Measurements from ENCODE around the genes WDR13, GAGE13, GAGE12H, USP27X, CCNB3 and BMP15.

- PRO-cap, 2 experiments, result peak in 2 of 2 experiments; most common plus-strand start chrX:48597802 (in 2); most common minus-strand start chrX:48597342 (in 1)
Observed at GRCh38 chrX:48597278-48598425, at the start of gene WDR13. Gene WDR13 (plus strand): TSS chrX:48597492.

DNA sequence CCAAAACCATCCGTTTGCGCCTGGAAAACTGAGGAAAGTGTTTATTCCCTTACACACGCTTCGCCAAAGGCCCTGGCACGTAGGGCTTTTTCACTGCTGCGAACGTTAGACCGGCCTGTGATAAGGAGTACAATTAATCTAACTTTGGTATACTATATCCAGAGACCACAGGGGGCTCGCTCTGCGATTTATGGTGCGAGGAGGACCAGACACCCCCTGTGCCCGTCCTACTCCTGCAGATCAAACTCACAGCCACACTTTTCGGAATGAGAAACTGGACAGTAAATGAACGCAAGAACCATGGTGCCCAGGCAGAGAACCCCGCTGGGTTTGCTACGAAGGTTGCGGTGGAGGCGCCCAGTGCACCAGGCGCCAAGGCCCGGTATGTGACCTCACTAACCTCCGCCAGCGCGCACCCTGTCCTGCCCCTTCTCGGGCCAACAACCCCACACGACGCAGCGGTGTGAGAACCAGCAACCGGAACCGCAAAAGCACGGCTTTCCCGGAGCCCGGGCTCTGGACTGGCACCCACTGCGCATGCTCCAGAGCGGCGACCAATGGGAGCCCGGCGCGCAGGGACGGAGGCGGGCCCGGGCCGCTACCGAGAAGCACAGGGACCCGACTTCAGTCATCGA is 7.6 kb upstream of the WAS start:
- PRO-cap, 2 experiments, result peak in 2 of 2 experiments; most common minus-strand start position 485 of the sequence (in 2)

GRCh38 chrX:48695324-48695861 is 1.1 kb upstream of the SUV39H1 start:
- PRO-cap, 2 experiments, result no peak in any of the 2 experiments

DNA sequence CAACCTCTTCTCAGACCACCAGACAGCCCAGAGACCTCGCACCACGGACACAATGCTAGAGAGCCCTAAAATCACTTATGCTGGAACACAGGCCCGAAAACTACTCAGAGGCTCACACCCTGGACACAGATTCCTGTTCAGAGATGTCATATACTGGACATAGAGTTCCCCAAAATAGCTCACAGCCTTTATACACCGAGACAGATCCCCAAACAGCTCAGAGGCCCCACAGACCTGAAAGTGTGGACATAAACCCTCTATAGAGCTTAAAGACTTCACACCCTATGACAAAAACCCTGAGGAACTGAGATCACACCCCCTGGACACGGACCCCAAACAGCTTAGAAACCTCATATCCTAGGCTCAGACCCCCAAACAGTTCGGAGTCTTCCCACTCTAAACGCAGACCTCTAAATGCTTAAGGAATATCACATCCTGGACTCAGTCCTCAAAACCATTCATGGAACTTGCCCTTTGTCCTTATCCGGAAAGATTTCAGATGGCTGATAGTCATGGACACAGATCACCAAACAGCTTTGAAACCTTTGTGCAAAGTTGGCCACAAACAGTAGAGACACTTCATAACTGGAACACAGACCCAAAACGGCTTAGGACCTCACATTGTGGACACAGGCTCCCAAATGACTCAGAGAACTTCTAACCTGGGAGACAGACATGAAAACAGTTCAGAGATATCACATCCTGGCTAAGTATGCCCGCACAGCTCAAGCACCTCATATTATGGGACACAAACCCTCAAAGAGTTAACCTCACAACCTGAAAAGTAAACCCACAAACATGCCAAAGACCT is 15.3 kb downstream of the SUV39H1 start:
- PRO-cap, 2 experiments, result no peak in any of the 2 experiments

DNA sequence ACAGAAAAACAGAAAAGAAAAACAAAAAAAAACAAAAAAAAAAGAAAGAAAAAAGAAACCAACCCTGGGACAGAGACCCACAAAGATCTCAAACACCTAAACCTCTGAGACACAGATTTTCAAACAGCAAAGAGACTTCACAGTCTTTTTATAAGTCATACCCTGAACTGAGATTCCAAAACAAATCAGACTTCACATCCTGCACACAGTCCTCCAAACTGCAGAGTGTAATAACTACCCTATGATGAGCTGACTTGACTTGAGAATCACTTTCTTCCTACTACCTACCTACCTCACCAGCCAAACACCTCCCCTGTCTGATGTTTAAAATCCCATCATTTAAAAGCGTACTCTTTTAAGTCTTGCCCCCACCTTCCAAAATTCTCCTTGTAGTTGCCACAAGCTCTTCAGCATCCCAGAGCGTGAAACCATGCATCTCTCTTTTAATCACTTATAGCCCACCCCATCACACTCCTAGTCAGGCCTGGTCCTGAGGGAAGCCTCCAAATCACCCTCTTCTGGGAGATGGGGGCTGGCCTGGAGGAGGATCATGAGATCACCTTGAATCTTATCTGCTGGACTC is 25.2 kb upstream of the GLOD5 start:
- PRO-cap, 2 experiments, result no peak in any of the 2 experiments

GRCh38 chrX:48787469-48788497 is 1.4 kb downstream of the GATA1 start:
- PRO-cap, 2 experiments, result no peak in any of the 2 experiments

DNA sequence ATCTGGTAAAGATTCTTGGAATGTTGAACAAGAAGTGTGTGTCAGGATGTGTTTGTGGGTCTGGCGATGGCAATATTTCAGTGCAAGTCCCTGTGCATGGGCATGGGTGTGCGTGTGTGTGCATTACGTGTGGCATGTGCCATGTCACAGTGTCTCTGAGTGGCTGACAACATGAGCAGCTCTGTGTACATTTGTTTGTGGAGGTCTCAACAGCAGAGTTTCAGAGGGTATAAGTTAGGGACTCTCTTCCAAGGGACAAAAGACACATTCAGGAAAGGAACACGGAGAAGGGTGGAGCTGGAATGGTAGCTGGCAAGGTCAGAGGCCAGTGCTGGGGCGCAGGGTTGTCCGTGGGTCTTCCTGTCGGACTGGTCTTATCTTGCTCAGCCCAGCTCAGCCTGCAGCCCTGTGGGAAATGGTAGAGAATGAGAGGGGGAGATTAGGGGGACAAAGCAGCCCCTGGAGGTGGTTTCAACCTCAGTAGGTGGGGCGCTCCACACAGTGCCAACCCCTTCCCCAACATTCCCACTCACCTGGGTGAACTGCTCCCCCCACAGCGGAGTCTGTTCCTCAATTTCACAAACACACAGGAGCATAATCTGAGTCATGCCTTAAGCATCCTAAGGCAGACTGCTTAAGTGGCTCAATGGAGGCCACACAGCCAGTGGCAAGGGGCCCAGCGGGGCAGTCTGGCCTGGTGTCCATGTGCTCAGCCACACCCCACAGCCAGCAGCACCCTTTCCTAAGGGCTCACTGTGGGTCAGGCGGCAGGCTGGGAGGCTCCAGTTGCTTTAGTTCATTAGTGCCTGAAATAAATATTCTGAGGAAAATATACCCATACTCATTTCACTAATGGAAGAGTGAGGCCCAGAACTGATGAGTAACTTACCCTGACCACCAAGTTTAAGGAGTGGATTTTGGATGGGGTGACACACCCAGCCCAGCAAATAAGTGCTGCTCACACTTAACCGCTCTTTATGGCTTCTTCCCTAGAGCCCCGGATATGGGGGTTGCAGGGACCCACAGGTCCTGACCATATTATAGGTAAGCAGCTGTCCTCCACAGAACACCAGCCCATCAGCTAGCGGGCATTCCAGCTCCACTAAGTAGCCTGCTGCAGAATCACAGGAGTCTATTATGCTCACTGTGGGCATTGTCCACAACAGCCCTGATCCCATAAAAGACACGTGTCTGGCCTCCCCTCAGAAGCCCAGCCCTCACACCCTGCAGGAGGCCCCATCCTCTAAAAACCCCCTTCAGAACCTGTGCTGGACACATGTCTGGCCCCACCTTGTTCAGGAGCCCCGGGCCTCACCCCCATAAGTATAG is 6.7 kb upstream of the HDAC6 start:
- PRO-cap, 2 experiments, result no peak in any of the 2 experiments

DNA sequence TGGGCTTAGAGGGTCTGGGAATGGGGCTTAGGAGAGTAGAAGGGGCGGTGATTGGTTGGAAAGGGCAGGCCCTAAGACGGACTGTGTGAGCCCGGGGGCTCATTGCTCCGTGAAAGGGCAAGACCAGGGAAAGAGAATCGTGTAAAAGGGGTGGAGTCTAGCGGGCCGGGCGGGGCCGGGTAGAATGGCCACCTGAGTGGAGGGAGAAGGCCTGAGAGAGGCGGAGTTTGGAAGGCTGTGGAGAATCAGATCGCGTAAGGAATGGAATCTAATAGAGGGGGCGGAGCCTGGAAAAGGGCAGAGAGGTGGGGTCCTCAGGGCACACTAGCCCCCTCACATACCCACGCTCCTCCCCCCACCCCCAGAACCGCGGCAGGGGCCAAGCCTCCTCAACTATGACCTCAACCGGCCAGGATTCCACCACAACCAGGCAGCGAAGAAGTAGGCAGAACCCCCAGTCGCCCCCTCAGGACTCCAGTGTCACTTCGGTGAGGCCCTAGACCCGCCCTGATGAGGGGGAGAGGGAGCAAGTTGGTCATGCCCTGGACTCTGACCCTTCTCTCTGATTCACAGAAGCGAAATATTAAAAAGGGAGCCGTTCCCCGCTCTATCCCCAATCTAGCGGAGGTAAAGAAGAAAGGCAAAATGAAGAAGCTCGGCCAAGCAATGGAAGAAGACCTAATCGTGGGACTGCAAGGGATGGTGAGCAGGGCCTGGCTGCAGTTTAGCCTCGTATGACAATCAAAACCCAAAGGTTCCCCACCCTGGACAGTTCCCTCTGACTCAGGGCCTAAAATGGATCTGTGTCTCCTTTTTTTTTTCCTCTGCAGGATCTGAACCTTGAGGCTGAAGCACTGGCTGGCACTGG is 665 bp downstream of the HDAC6 start:
- PRO-cap, 2 experiments, result peak in 1 of 2 experiments; most common plus-strand start position 217 of the sequence (in 1); most common minus-strand start position 104 of the sequence (in 1)

GRCh38 chrX:48831176-48831590 is 4.2 kb downstream of the PCSK1N start:
- PRO-cap, 2 experiments, result no peak in any of the 2 experiments

DNA sequence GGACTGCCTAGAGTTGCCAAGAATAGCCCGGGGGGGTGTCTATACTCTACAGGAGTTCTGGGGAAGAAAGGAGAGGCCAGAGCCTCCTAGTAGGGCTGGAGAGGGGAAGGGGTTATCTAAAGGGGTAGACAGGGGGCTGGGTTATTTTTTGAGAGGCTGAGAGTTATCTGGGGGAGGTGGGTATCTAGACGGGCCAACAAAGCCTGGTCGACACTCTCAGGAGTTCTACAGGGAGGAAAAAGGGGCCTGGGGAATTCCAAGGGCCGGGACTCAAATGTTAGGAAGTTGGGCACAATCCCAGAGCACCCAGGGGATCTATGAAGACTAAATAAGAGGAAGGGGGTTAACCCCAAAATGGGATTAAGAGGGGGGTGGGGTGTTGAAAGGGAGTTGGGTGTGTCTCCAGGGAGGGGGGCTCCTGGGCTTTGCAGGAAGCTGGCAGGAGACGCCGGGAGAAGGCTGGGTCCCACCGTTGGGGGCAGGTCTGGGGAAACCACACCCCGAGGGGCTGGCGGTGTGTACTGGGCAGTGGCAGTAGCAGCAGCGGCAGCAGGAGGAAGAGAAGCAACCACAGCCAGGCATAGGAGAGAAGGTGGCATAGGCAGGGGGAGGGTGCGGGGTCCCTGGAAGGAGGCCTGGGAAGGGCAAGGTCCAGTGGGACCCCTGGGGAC is 537 bp downstream of the KCND1 start:
- PRO-cap, 2 experiments, result no peak in any of the 2 experiments

DNA sequence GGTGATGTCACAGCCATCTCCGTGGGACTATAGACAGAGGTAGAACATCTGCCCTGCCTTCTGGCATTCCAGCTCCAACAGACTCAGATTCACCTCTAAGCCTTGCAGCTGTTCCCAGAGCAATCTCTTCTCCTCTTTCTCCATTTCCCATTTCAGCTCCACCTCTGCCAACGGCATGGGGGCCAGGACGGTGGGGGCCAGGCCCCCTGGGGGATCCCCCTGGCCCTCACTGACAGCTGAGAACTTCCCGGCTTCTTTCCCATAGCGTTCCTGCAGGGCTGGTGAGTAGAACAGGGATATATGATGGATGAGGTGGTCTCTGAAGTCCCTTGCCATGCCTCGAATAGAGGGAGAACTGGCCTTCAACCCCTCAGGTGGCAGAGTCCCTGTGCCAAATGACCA is 11.2 kb downstream of the GRIPAP1 start:
- PRO-cap, 2 experiments, result no peak in any of the 2 experiments

DNA sequence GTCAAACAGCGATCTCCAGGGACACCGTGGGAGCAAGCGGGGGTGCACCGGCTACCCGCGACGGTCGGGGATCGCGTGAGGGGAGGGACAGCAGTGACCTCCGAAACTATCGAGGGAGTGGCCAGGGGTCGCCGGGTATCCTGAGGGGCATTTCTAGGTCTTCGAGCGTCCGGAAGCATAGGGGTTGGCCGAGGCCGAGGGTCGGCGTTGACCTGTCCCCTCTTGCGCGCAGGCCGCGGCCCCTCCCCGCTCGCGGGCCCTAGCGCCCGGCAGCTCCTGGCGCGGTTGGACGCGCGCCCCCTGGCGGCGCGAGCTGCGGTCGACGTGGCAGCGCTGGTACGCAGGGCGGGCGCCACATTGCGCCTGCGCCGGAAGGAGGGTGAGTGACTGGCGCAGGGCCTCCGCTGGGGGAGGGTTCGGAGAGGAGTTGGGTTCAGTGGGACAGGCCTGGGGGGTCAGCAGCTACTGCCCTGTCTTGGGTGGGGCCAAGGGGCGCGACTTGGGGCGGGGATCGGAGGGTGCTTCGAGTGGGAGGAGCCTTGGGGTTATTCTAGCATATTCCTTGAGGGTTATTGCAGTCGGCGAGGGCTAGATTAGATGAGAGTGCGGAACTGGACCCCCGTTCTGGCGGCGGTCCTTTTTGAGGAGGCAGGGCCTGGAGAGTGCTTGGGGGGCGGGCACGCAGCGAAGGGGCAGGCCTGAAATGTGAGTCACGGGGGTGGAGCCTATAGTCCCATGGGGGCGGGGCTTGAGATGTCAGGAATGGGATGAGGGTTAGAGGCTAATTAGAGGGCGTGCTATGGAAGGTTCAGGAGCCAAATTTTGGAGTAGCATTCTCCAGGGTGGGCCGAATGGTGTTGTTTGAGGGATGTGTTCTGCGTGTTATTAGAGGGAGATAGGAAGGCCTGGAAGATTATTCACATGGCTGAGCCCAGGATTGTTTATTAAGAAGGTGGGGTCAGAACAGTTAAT is 1.3 kb downstream of the MAGIX start:
- PRO-cap, 2 experiments, result peak in 2 of 2 experiments; most common plus-strand start position 415 of the sequence (in 1); most common minus-strand start position 256 of the sequence (in 2)

- PRO-cap, 2 experiments, result no peak in any of the 2 experiments
Observed at GRCh38 chrX:49331344-49331694, at the start of gene GAGE13. Gene GAGE13 (plus strand): TSS chrX:49331582.

DNA sequence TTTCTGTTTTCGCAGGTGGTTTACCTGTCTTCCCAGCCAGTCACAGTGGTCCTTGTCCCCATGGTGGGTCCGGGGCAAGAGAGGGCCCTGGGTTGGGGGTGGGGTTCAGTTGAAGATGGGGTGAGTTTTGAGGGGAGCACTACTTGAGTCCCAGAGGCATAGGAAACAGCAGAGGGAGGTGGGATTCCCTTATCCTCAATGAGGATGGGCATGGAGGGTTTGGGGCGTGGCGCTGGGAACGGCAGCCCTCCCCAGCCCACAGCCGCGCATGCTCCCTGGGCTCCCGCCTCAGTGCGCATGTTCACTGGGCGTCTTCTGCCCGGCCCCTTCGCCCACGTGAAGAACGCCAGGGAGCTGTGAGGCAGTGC is at the start of gene GAGE12H:
TSS of gene GAGE12H (plus strand) at position 311 of the 368 bp plus-strand sequence.
- PRO-cap, 2 experiments, result no peak in any of the 2 experiments

GRCh38 chrX:49725232-49725876 is 29.6 kb upstream of the PAGE1 start:
- PRO-cap, 2 experiments, result no peak in any of the 2 experiments

DNA sequence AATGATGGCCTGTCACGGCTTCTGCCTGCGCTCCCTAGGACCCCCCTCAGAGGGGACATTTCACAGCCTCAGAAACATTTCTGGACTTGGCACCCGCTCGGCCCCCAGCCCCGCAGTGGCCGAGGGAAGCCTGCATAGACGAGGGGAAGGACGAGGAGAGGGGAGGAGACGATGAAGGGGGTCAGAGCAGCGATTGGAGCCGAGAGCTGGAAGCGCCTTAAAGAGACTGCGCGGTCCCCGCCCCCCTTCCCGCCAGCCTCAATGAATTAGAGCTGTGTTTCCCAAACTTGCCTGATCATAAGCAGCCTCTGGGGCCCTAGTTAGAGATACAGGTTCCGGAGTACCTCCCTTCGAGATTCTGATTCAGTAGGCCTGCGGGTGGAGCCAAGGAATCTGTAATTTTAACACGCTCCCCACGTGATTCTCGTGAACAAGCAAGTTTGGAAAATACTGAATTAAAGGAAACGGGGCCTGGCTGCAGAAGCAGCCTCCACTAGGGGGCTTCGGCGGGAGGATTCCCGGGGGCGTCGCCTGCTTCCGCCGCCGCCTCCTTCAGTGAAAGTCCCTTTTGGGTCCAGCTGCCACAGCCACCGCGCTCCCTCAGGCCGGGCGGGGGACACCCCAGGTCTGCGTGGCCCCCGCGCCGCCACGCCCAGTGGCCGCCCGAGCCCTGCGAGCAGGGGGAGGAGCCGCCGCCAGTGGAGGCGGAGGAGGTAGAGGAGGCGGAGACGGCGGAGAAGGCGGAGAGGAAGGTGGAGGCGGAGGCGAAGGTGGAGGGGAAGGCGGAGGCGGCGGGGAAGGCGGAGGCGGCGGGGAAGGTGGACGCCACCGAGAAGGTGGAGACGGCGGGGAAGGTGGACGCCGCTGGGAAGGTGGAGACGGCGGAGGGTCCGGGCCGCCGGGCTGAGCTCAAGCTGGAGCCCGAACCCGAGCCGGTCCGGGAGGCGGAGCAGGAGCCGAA is at the start of gene USP27X:
TSS of gene USP27X (plus strand) at position 685 of the 961 bp plus-strand sequence.
- PRO-cap, 2 experiments, result peak in 2 of 2 experiments; most common plus-strand start position 716 of the sequence (in 2); most common minus-strand start position 554 of the sequence (in 1)

DNA sequence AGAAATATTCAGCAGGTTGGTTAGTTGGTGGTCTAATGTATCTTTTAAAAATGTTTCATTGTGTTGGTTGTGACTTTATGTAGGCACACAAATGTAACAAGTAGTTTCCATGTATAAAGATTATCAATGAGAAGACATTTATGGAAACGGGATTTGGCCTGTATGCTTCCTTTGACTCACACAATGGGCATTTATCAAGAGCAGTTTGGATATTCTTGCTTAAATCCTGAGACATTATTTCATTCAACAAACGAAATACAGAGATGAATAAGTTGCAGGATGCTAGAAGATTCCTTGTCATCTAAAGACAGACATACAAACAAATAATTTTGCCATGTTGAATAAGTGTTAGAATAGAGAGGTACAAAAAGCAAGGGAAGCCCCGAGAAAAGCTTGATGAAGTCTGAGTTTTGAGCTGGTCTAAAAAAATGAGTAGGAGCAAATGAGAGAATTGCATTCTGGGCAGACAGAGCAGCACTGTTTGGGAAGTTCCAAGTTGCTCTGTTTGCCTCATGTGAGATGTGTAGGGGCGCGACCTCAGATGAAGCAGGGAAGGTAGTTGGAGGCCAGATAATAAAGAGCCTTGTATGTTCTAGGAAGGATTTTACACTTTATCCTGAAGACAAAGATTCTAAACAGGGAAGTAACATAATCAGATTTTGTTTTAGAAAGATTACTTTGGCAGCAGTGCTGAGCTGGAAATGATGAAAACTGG is 3.9 kb downstream of the CLCN5 start:
- PRO-cap, 2 experiments, result no peak in any of the 2 experiments

DNA sequence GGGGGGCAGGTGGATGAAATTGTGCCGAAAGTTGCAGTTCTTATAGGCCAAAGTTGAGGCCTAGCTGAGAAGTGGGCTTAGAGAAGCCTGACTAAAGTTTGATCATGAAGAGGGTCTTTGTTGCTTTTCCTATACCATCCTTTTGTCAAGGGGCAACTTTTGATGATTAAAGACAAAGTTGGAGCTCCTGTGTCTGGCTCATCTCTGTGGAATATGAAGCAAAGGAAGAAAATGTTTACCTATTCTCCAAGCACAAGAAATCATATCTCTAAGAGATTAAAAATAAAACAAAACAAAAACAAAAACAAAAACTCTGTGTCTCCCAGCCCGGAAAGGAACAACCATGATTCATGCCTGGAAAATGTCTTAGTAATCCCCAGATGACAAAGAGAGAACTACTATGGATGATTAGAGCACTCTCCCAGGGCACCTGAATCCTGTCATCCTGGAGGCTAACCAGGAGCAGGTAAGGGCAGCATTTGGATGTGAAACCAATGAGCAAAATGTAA is 1.6 kb upstream of the AKAP4 start:
- PRO-cap, 2 experiments, result no peak in any of the 2 experiments

- PRO-cap, 2 experiments, result peak in 2 of 2 experiments; most common plus-strand start chrX:50204782 (in 1)
Observed at GRCh38 chrX:50204201-50204951, at the start of gene CCNB3. Gene CCNB3 (plus strand): TSS chrX:50204765.

- PRO-cap, 2 experiments, result no peak in any of the 2 experiments
Observed at GRCh38 chrX:50910369-50910991, at the start of gene BMP15. Gene BMP15 (plus strand): TSS chrX:50910735.